ENCODE results near the genes ERLEC1 and SPTBN1.

- PRO-cap: no peak
- RAMPAGE, long total RNA: no peak
- RRBS: no CpG with 5 or more reads among the region's 22 CpGs
These were observed 417 bp downstream of the ASB3 start for GRCh38 chr2:53786287-53786784.

DNA sequence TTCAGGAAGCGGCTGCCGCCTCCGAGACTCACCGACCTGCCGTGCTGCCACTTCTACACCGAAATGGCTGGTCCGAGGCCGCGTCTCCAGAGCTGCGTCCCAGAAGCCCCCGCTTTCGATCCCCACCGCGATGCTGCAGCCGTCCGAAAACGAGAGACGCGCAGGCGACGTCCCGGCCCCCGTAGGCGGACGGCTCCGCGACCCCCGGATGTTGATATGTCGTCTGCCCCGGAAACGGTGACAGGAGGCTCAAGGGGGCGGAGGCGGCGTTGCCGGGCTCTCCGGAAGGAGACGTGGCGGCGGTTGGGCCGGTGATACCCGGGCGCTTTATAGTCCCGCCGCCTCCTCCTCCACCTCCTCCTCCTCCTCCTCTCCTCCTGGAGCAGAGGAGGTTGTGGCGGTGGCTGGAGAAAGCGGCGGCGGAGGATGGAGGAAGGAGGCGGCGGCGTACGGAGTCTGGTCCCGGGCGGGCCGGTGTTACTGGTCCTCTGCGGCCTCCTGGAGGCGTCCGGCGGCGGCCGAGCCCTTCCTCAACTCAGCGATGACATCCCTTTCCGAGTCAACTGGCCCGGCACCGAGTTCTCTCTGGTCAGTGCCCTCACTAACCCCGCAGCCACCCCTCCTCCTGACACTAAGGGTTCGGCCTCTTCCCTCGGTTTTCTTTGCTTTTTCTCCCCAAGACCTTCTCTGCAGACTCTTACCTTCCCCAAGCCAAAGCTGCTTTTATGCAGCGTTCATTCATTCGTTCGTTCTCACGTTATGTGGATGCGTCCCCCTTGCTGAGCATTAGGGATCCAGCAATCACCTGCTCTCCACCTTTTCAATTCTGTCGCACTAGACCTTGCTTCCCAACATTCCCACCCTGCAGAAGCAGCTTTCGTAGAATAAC lies at the start of gene ERLEC1:
Gene ERLEC1, plus strand, starts transcription at position 260 of the 889 bp plus-strand sequence.
- PRO-cap: bidirectional peak, plus-strand start at position 260 of the sequence, minus-strand start at position 210 of the sequence
- RAMPAGE, long total RNA: start-site peak on the plus strand centred at position 271 of the sequence, 35 bp wide, 445 and 106 reads in 2 replicates
- RRBS: 1% methylated on average over 16 of the region's 75 CpGs

DNA sequence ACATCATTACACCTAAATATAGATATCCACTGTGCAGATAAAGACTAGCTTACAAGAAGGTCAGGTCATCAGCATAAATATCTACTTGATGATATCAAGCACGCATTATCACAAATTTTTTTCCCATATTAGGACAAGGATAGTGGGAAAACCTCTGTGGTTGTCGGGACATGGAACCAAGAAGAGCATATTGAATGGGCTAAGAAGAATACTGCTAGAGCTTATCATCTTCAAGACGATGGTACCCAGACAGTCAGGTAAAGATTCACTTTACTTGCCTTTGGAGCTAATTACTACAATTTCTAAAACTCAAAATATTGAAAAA lies 25.9 kb downstream of the ERLEC1 start:
- PRO-cap: no peak
- RAMPAGE, long total RNA: no peak
- RRBS: no CpG with 5 or more reads among the region's 3 CpGs

GRCh38 chr2:54258955-54259697 lies 3.1 kb upstream of the TSPYL6 start:
- PRO-cap: no peak
- RAMPAGE, long total RNA: no peak
- RRBS: no CpG with 5 or more reads among the region's 2 CpGs

- PRO-cap: no peak
- RAMPAGE, long total RNA: no peak
- RRBS: no CpG with 5 or more reads among the region's 12 CpGs
These were observed 39.9 kb upstream of the SPTBN1 start for GRCh38 chr2:54415784-54417170.

GRCh38 chr2:54455558-54455803 lies 646 bp upstream of the SPTBN1 start:
- PRO-cap: no peak
- RAMPAGE, long total RNA: no peak
- RRBS: no CpG with 5 or more reads among the region's 10 CpGs

- PRO-cap: bidirectional peak, plus-strand start at chr2:54456327, minus-strand start at chr2:54455975
- RAMPAGE, long total RNA: no peak
- RRBS: 1% methylated on average over 46 of the region's 77 CpGs
These were observed at the start of gene SPTBN1 for GRCh38 chr2:54455804-54456524. Gene SPTBN1, plus strand, starts transcription at chr2:54456327.

DNA sequence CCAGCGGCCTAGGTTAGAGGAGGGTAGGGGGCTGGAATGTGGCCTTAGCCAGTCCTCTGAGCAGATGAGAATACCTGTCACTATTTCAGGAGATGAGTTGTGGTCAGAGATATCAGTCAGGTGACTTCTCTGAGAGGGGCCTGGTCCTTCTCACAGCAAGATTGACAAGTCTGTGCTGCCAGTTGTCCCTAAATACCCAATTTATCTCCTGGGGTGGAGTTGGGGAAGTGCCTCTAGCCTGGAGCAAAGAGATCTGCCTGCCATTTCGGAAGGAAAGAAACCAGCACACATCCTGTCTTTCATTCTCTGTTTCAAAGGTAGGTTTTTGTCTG lies 13.5 kb downstream of the SPTBN1 start:
- PRO-cap: no peak
- RAMPAGE, long total RNA: no peak
- RRBS: no CpG with 5 or more reads among the region's 2 CpGs

DNA sequence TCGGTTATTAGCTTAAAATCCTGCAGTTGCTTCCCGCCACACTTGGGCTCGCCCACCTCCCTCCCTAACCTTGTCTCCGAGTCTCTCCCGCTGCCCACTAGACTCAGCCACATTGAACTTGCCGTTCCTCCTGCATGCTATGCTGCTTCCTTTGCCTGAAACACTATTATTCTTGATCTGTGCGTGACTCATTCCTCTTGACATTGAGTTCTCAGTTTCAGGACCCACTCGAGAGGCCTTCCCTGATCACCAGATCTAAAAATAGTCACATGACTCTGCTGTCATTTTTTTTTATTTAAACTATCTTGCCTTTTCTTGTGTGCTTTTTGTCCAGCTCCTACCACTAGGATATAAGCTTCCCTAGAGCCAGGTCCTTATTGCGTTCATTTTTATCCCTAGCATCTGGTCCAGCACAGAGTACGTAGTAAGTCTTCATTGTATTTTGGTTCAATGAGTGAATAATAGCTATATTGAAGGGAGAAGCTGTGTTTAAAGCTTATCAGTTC lies 68.6 kb downstream of the SPTBN1 start:
- PRO-cap: no peak
- RAMPAGE, long total RNA: no peak
- RRBS: no CpG with 5 or more reads among the region's 10 CpGs

DNA sequence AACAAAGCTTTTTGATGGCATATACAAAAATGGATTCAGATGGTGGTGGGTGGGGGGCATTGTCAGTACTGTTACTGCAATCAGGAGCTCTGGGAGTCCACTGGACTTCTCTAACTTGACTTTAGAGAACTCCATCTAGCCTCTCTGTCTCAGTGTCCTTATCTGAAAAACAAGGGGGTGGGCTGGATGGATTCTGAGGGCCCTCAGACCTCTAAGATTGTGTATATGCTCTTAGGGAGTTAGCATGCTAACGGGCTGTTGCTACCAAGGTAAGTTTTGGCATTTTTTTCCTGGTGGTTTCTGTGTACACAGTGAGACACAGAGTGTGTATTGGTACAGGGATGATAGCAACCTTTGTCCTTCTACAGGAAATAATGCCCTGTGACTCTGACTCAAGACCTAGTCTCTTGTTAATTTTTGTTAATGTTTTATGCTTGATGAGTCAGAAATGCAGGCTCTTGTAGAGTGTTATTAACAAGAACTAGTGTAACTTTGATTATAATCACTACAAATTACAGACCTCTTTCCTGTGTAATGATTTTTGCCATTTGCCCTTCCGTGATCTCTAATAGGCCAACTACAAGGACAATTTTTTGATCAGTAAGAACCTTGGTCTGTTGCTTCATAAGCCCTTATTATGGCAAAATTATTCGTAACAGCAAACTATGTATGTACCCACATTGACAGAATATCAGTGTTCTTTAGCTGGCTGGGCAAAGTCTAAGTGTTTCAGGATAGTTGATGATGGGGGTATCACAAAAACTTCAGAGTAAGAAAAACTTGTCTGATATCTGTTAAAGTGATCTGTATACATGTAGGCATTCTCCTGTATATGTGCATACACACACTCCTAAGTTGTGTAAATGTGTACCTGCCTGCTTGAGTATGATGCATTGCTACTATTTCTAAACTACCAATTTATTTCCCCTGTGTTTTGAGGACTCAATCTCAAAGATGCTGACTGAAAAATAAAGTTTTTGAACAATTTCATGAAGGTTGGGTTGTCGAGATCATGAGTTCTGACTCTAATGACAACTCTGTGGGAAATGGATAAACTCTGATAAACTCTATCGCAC lies 89.8 kb downstream of the SPTBN1 start:
- PRO-cap: no peak
- RAMPAGE, long total RNA: no peak
- RRBS: no CpG with 5 or more reads among the region's 5 CpGs

DNA sequence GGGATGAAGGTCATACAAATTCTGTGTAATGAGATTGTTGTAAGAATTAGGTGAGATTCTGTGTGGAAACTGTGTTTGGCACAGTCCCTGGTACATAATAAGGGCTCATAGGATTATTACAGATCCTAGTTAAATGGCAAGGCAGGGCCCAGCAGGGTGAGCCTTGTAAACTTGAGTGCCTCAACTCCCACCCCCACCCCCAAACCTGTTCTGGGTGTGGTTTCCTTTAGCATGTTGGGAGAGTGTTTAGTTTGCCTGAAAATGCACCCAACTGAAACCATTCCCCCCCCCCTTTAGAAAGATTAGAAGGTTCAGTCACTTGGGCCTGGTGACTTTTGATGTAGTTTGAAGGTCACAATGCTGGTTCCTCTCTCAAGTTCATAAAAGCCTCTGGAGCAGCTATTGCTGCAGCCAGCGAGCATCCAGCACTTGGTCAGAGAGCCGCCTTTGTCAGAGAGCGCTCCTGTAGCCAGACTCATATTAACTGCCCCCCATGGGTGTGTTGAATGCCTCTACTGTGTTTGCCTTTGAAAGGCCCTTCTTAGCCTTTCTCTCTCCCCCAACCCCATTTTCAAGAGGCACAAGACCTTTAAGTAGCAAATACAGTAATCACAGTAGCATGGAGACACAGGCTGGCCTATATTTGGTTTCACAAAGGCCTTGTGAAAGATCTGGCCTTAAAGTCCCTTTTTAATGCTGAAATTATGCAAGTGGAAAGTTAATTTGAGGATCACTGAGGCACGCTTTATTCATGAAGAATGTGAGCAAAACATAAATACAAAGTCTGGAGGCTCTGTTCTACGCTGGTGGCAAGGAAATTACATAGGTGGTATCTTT lies 113.8 kb downstream of the SPTBN1 start:
- PRO-cap: no peak
- RAMPAGE, long total RNA: no peak
- RRBS: no CpG with 5 or more reads among the region's 5 CpGs

- PRO-cap: no peak
- RAMPAGE, long total RNA: no peak
- RRBS: no CpG with 5 or more reads among the region's 7 CpGs
These were observed 117.1 kb downstream of the SPTBN1 start for GRCh38 chr2:54573241-54573652.

DNA sequence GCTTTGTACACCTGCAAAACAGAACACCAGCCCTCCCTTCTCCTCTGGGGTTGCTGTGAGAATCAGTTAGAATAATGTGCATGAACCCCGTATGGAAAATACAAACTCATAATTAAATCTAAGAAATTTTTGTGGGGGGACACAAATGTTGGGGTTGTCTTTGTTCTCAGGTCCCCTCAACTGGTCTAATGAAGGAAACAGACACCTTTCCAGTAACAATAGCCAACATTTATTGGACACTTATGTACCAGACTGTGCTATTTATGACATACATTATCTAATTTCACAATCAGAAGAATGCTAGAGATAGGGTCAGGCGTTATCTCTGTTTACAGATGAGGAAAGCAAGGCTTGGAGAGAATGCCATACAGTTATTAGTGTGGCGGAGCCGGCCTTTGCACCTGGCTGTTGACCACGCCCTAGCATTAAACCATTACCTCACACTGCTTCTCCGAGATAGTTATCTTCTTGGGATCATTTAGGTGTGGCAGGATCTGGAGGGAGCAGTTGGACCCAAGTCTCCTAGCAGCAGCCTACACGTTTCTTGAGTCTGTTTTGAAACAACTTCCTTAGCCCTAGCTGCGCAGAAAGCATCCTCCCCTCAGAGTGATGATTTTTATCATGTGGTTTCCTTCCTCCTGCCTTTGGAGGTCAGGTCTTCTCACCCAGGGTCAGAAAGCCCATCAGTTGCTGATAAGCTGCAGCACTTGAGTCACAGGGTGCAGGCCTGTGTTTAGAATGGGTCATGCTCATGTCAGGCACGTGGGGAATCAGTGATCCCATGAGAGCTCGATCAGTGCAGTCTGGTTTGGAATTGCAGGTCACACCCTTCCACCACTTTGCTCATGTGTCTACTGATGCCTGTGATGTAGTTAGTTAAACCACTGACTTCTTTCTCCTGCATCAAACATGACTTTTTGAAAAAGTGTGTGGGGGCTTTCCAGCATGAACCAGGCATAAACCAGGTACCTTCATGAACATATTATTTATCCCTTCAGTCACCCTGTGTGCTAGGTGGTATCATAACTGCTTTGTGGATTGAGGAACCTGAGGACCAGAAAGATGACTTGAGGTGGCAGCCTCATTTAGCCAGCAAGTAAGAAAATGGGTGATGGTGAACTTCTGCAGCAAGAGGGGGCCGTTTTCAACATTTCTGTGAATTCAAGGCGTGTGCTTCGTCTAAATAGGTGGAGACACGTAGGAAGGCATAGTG lies 118.2 kb downstream of the SPTBN1 start:
- PRO-cap: no peak
- RAMPAGE, long total RNA: no peak
- RRBS: no CpG with 5 or more reads among the region's 14 CpGs

DNA sequence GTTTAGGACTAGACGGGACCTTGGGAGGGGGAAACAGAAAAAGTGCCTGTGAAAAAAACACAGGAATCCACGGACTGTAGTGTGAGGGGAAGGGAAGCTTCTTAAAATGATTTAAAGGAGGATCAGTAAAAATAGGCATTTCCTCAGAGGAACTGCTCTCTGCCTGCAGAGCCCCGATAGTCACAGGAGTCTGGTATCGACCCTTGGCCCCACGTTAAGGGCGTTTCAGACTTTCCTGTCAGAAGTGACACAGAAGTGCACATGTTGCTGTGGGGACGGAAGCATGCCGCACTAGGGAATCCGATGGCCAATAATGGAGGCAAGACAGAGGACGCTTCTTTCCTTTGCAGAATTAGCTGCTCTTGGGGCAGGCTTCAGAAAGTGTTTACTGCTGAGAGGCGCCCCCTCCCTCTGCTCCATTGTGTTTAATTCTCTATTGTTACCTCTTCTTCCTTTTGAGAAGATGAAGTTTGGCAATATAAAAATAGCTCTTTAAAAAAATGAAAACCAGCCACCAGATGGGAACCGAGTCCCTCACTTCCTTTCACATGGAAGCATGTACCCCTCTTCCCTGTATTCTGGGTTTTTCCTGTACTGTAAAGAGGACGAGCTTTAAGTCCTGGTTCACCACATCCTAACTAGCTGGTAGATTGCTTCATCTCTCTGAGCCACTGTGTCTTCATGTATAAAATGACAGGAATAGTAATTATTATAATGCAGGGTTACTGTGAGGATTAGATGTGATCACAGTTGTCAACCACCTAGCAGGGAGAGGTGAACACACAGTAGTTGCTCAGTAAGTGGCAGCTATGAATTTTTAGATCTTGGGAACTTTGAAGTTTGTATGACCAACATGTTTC lies 118.5 kb upstream of the EML6 start:
- PRO-cap: no peak
- RAMPAGE, long total RNA: no peak
- RRBS: no CpG with 5 or more reads among the region's 13 CpGs

DNA sequence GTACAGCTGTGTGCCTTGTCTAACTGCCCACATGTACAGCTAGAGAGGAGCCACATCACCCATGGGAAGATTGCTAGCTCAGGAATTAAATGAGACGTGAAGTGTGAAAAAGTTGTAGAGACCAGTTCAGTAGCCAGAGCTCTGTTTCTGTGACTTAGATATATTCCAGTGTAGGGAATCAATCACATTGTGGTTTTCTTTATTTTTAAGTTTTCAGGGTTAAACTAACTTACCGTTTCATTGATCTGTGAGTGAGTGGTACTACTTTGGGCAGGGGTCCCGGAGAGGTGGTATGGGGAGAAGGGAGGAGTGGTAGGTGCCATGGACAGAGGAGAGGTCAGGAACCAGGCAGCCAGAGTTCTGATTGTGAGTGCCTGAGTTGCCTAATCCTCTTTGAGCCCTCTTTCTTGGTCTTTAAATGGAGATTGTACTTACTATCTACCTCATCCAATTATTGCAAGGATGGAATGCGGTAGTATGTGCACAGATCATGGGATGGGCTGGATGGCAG lies 97.1 kb upstream of the EML6 start:
- PRO-cap: no peak
- RAMPAGE, long total RNA: no peak
- RRBS: no CpG with 5 or more reads among the region's 4 CpGs

- PRO-cap: no peak
- RAMPAGE, long total RNA: no peak
- RRBS: 10% methylated on average over 4 of the region's 40 CpGs
These were observed 14.1 kb upstream of the EML6 start for GRCh38 chr2:54709032-54710123.

DNA sequence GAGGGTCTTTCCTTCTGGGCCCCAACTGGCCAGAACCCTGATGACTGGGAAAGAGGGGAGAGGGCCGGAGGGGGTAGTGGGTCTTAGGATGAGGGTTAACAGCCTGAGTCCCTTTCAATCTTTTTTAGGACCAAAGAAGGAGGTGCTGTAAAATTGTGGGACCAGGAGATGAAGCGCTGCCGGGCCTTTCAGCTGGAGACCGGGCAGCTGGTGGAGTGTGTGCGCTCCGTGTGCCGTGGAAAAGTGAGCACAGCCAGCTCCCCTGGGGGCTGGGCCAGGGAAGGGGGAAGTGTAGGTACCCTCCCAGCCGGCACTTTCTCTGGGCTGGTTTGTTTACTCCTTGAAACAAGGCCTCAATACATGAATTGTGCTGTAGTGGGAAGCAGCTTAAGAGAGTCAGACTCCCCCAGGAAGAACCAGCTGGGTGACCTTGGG lies 90.1 kb downstream of the RTN4 start:
- PRO-cap: no peak
- RAMPAGE, long total RNA: no peak
- RRBS: 69% methylated on average over 5 of the region's 8 CpGs

DNA sequence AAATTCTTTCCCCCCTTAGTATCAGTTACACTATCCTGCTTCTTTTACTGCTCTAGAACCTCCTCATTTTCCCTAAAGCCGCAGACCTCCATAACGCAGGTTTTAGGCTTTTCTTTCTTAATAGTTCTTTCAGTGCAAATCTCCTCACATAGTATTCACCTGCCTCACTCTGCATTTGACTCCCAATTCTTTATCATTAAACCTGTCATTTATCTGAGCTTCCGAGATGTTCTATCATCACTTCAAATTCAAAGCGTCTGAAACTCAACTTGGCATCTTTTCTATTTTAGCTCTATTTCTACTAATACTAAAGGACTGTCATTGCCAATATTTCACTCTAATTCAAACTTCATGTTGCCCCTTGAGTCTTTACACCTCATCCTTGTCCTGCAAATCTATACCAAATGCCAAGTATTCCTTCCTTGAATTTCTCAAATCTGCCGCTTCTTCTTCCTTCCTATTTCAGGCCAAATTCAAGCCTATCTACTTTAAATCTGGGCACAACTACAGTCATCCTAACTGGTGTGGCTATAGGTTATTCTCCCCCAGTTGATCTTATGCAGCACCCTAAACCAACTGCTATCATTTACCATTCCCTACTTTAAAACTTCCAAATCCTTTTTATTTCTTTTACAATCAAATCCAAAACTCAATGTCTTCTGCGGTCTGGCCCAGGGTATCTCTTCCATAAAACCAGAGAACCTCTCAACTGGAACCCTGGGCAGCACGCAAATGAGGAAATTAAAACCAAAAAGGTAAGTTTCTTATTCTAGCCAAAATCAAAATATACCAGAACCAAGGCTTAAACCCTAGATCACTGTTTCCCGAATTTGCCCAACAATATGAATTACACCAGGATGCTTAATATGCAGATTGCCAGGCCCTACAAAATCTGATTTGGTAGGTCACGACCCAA lies 43.2 kb downstream of the RTN4 start:
- PRO-cap: no peak
- RAMPAGE, long total RNA: no peak
- RRBS: no CpG with 5 or more reads among the region's 9 CpGs

GRCh38 chr2:55045938-55047139 lies 3.9 kb downstream of the RTN4 start:
- PRO-cap: no peak
- RAMPAGE, long total RNA: no peak
- RRBS: no CpG with 5 or more reads among the region's 3 CpGs

DNA sequence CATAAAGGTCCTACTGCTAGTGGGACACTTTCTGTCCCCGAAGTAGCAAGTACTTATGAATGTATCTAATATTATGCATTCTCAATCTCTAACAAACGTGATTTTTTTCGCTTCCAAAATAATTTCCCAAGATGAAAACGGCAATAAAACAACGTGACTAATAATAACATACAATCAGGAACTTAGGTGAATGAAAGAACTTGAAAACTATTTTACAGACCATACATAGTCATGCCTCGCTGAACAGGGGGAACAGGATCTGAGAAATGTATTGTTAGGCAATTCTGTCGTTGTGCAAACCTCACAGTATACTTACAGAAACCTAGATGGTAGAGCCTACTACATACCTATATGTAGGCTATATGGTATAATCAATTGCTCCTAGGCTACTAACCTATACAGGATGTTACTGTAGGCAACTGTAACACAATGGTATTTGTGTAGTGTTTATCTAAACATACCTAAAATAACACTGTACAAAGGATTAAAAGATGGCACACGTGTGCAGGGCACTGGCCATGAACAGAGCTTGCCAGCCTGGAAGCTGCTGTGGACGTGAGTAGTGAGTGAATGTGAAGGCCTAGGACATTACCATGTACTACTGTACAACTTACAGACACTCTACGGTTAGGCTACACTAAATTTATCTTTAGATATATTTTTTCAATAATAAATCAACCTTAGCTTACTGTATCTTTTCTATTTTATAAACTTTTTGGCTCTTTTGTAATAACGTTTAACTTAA lies 2.4 kb downstream of the RTN4 start:
- PRO-cap: no peak
- RAMPAGE, long total RNA: no peak
- RRBS: no CpG with 5 or more reads among the region's 11 CpGs

All from lung (tissue), 4 donors.